ENCODE measurements around a stretch of chr14.

- RAMPAGE, long total RNA: no peak
- RRBS: no CpG with 5 or more reads among the region's 12 CpGs
Observed at GRCh38 chr14:101476903-101477424, 284.5 kb upstream of the PPP2R5C start.

- RAMPAGE, long total RNA: no peak
- RRBS: 79% methylated on average over 2 of the region's 15 CpGs
Observed at GRCh38 chr14:101557496-101558483, 203.7 kb upstream of the PPP2R5C start.

- RAMPAGE, long total RNA: no peak
- RRBS: no CpG with 5 or more reads among the region's 15 CpGs
Observed at GRCh38 chr14:101775373-101776352, 14.2 kb downstream of the PPP2R5C start.

- RAMPAGE, long total RNA: no peak
- RRBS: no CpG with 5 or more reads among the region's 30 CpGs
Observed at GRCh38 chr14:101781698-101782058, 20.2 kb downstream of the PPP2R5C start.

- RAMPAGE, long total RNA: no peak
- RRBS: no CpG with 5 or more reads among the region's 9 CpGs
Observed at GRCh38 chr14:101797680-101798275, 36.3 kb downstream of the PPP2R5C start.

DNA sequence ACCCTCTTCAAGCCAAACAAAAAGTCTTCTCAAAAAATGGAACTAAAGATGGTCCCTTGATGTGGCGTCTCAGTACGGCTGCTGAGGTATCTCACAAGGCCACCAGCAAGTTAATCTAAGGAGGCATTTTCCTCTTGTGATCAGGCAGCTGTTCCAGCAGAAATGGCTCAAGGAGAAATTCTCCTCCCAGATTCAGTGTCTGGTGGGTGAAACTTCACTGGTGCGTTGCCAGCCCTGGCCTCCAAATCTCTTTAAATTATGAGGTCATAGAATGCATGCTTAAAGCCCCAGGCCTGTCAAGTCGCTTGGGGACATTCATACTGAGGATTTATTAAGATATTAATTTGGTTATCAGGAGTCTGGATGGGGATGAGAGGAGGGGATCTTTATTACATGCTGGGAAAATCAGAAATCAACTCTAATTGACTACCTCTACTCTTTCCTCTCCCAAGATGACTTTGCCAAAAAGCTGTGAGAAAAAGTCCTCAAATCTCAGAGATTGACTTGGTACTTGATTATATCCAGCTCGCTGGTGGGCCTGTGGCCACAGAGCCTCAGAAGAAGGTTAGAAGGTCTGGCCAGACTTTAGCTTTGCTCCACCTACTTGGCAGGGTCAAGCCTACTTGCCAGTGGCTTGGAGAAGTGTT is 73.0 kb downstream of the PPP2R5C start:
- RAMPAGE, long total RNA: no peak
- RRBS: no CpG with 5 or more reads among the region's 5 CpGs

DNA sequence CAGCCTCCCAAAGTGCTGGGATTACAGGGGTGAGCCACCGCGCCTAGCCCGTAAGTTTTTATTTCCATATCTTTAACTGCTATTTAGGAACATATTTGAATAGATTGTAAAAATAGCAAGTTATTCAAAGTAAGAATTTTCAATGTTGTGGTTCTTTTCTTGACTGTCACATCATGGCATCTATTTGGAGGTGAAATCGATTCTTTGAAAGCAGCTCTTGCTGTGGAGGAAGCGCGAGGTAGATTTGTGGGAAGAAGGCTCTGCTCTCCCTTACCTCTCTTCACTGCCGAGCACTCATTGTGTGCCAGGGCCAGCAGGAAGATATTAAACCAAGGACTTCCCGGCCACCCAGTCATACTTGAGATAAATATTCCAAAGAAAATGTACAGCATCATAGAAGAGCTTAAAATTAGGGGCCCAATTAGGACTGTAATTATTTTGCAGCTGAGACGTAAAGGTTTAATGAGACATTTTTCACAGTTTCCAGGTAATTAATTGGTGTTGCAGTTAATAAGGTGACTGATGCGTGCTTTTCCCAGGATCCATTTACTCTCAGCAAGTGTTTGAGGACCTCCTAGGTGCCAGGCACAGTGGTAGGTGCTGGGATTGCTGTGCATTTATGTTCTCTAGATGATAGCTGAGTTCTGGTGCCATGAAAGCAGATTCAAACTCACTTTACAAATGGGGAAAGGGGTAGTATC is 89.2 kb upstream of the DYNC1H1 start:
- RAMPAGE, long total RNA: no peak
- RRBS: no CpG with 5 or more reads among the region's 10 CpGs

GRCh38 chr14:101911603-101911940 is 52.8 kb upstream of the DYNC1H1 start:
- RAMPAGE, long total RNA: no peak
- RRBS: no CpG with 5 or more reads among the region's 12 CpGs

DNA sequence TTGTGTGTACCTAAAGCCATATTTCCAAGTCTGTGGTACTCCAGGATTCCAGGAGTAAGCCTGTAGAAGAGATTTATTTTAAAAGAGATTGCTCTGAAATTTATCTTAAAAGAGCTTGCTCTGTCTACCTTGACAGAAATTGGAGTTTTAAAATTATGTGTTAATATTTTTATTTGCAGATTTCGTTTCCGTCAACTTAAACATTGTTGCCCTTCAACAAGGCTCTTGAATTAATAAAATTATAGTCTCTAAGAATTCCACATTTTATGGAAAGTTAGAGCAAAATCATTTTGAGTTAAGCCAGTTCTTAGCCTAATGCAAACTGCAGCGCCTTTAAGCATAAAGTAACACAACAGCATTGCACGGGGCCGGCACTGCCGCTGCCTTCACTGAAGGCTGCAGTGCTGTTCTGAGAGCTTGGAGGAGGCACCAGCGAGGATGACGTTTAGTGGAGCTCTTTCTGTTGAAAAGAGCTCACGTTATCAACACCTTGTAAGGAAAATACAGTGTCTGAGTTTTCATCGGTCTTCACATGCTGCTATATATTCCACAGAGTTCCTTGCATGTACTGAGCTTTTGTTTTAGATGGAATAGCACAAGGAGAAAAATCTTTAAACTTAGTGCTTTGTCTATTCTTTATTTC is 38.4 kb upstream of the DYNC1H1 start:
- RAMPAGE, long total RNA: no peak
- RRBS: no CpG with 5 or more reads among the region's 10 CpGs

DNA sequence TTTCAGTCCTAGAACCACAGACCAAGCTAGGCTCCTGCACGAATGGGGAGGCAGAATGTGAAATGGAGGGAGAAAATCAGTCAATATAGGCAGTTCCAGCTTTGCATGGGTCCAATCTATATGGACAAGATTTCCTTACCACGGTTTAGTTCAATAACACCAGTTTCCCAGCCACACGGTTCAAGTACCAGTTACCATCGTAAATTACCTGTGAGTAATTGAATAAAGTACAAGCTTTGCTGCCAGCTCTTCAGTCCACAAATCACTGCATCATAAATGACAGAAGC is 6.1 kb upstream of the DYNC1H1 start:
- RAMPAGE, long total RNA: no peak
- RRBS: no CpG with 5 or more reads among the region's 4 CpGs

- RAMPAGE, long total RNA: no peak
- RRBS: no CpG with 5 or more reads among the region's 2 CpGs
Observed at GRCh38 chr14:102004253-102004629, 39.9 kb downstream of the DYNC1H1 start.

GRCh38 chr14:102019836-102020582 is 55.6 kb downstream of the DYNC1H1 start:
- RAMPAGE, long total RNA: no peak
- RRBS: no CpG with 5 or more reads among the region's 14 CpGs

DNA sequence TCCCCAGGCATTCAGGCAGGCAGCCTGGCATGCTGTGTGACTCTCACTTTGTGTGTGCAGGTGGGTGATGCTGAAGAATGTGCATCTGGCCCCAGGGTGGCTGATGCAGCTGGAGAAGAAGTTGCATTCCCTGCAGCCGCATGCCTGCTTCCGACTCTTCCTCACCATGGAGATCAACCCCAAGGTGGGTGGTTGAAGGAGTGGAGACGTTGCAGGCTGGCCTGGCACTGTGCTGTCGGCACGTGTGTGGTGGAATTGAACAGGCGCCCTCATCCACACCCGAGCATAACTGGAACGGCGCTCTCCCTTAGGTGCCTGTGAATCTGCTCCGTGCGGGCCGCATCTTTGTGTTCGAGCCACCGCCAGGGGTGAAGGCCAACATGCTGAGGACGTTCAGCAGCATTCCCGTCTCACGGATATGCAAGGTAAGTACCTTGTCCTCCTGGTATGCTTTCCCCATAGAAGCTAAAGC is 44.5 kb downstream of the HSP90AA1 start:
- RAMPAGE, long total RNA: no peak
- RRBS: no CpG with 5 or more reads among the region's 17 CpGs

DNA sequence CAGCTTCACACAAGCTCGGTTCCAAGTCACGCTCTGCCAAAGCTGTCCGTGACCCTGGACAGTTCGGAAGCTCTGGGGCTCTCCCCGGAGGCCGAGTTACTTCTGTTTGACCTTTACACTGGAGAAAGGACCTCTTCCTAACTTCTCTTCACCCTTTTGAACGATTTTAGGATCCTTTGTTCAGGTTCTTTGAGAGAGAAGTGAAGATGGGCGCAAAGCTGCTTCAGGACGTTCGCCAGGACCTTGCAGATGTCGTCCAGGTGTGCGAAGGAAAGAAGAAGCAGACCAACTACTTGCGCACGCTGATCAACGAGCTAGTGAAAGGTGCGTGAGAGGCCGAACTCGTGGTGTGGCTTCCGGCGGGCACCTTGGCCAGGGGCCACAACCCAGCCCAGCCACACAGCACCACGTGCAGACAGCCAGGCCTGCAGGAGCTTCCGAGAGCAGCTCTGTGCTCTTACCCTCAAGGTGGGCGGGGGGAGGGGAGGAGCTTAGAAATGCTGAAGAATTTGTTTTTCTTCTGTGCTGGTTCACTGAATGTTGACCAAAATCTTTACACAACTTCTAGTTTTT is 38.4 kb downstream of the HSP90AA1 start:
- RAMPAGE, long total RNA: no peak
- RRBS: no CpG with 5 or more reads among the region's 23 CpGs

DNA sequence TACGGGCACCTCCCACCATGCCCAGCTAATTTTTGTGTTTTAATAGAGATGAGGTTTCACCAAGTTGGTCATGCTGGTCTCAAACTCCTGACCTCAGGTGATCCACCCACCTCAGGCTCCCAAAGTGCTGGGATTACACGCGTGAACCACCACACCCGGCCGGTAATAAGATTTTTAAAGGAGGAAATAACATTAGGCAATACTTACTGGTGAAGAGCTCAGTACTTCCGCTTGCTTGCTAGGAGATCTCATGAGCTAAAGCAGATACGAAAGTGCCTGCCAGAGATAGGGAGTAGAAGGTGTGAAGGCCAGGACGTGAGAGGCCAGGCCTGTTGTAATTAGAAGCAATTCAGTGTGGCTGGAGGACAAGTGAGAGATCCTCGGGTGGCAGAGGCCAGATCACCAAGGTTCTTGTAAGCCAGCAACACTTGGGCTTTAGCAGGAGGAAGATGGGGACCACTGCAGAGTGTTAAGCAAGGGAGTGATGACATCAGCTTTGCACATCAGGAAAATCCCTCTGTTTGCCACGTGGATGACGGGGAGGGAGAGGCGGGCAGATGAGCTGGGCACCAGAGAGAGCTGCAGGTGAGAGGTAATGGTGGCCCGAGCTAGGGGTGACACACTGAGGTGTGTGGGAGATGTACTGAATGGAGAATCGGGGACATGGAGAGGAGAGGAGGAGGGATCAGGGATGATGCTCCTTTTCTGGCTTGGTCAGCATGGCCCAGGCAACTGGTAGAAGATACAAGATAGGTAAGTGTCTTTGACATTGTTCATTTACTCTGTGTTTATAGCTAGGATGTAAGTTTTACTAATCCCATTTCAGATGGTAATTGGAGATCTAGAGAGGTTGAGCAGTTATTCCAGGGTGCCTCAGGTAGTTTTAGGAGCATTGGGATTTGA is 7.7 kb downstream of the TECPR2 start:
- RAMPAGE, long total RNA: no peak
- RRBS: no CpG with 5 or more reads among the region's 14 CpGs

DNA sequence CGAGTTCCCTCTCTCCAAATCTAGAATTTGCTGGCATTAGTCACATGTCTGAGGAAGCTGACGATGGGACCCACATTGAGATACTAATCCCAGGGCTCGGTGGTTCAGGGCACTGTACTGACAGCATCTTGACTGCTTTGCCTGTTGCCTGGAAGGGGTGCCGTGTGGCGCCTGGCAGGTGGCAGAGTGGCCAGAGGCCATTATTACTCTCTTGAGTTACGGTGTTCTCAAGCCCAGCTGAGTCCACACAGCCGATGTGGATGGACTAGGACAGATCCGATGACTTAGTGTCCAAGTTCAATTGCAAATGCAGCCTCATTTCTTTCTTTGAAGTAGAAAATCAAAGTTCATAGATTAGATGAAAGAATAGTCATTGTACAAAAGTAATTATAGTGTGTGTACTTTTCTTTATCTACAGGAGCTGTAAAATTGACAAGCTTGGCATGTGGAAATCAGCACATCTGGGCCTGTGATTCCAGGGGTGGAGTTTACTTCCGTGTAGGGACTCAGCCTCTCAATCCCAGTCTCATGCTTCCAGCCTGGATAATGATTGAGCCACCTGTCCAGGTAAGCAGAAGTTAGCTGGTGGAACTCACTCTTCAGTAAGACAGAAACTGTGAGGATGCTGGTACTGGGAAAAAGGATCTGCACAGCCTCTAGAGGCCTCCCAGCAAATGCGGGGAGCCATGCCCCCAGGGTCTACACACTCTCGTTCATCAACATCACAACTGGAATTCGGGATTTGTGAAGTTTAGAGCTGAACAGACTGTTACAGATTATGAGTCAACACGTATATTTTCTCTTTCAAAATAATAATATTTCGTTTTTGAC is 44.6 kb downstream of the ANKRD9 start:
- RAMPAGE, long total RNA: no peak
- RRBS: no CpG with 5 or more reads among the region's 14 CpGs

GRCh38 chr14:102507208-102507998 is 2.2 kb downstream of the ANKRD9 start:
- RAMPAGE, long total RNA: no peak
- RRBS: 91% methylated on average over 28 of the region's 119 CpGs

- RAMPAGE, long total RNA: no peak
- RRBS: no CpG with 5 or more reads among the region's 19 CpGs
Observed at GRCh38 chr14:102590459-102591253, 1.8 kb upstream of the RCOR1 start.

DNA sequence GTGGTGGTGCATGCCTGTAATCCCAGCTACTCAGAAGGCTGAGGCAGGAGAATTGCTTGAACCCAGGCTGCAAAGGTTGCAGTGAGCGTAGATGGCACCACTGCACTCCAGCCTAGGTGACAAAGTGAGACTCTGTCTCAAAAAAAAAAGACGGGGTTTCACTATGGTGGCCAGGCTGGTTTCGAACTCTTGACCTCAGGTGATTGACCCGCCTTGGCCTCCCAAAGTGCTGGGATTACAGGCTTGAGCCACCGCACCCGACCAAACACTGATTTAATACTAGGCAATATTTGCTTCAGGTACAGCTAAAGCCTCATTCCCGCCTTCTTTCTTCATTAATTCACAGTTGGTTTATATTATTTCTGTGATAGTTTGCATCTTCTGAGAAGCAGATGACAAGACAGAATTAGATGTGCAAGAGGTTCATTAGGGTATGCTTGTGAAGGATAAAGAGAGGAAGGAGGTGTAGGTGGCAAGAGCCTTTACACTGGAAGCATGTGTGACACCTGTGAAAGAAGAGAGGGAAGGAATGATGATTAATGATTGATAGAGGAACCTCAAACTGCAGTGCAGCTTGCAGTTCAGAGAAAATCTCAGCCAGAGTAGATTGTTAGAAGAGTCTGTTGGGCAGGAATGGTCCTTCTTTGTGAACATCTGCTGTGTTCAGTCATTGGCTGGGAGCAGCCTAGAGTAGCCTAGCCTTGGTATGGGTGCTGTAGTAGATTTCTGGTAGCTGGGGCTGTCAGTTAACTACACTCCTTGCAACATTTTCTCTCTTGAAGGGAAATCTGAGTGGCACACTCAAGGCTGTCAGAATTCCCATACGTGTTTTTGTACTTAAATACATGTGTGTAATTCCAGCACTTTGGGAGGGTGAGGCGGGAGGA is 8.8 kb downstream of the RCOR1 start:
- RAMPAGE, long total RNA: no peak
- RRBS: no CpG with 5 or more reads among the region's 9 CpGs

DNA sequence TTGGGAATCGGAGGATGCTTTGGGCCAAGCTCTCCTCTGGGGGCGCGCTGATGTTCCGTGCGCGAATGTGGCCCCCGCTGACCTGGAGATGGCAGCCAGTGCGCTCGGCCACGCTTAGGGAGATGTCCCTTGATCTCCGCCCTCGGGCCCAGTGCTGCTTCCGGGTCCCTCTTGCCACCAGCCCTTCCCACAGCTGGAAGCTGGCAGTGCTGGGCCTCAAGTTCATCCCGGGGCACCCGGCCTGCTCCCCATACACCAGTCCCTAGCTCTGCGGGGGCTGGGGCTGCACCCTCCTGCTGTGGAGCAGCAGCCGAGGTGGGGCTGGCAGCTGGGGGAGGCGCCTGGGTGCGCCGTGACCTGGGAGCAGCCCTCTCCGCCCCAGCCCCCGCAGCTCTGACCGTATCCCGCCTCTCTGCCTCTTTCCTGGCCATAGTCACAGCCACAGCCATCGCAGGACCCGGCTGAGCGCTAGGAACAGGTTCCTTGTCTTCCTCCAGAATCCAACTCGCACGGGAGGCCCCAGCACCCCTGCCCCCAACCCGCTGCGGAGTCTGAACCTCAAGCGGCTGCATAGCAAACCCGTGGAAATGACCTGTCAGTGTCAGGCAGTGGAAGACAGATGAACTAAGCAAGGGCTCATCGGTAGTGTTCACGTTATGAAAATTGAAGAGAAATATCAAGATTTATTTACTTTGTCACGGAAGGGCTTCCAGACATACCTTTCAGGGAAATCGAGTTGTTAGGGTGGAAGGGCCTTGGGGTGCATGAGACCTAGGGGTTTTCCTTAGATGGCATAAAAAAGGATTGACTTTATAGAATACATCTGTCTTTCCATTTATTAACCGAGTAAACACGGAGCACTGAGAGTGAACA is 91.4 kb downstream of the RCOR1 start:
- RAMPAGE, long total RNA: no peak
- RRBS: 19% methylated on average over 2 of the region's 39 CpGs

Data from epithelial cell of proximal tubule (primary cell).